Mesenchymal stem cell of Wharton's jelly (primary cell): ENCODE measurements around the gene SYNJ2.

GRCh38 chr6:157424106-157425151 lies 43.4 kb downstream of the ZDHHC14 start:
- CAGE, long polyA plus RNA, result no peak

DNA sequence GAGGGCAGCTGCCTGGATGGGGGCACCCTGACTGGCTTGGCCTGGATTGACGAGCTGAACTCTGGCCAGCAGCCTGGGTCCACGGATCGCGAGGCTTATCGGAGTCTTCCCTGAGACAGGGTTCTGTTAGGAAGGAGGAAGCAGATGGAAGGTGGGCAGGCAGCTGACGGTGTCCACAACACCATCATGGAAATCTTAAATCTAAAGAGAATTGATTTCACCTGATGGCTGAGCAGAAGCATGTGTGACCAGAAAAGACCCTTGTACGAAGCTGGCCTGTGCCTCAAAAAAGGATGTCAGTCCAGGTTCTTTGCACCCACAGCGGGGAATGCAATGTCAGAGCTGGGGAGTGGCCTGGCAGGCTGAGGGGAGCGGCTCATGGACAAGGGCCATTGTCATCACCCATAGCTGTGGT lies 109.4 kb upstream of the SNX9 start:
- CAGE, long polyA plus RNA, result no peak

DNA sequence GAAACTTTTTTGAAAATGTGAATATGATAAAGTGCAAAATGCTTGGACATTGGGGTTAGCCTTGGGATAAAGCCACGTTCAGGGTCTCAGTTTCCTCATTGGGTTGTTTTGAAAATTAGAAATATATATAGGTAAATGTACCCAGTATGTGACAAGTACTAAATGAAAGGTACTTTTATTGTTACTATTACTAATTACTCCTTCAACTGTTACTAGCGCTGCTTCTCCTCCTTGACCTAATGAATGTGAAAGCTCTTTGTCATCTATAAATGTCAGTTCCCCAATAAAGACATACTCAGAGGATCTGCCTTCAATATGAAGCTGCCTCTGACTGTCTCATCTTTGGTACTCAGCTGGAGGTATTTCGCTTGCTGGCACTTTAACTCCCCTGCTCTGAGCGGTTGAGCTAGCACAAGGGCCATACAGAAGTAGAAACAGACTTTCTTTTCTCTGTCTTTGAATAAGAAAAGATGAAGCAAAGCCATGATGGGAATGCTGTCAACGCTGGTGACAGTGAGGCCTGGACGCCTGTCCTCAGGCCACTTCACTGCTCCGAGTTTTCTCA lies 56.2 kb upstream of the SNX9 start:
- CAGE, long polyA plus RNA, result no peak

DNA sequence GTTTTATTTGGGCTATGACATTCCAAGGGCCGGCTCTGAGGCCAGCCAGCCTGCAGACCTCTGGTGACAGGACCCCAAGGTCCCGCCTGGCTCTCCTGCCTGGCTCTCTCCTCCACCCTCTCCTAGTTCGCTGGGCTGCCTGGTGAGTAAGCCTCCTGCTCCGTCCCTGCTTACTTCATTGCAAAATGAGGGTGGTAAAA lies 43.1 kb upstream of the SNX9 start:
- CAGE, long polyA plus RNA, result no peak

- CAGE, long polyA plus RNA, result no peak
Measured at GRCh38 chr6:157823546-157824474, 764 bp downstream of the SNX9 start.

DNA sequence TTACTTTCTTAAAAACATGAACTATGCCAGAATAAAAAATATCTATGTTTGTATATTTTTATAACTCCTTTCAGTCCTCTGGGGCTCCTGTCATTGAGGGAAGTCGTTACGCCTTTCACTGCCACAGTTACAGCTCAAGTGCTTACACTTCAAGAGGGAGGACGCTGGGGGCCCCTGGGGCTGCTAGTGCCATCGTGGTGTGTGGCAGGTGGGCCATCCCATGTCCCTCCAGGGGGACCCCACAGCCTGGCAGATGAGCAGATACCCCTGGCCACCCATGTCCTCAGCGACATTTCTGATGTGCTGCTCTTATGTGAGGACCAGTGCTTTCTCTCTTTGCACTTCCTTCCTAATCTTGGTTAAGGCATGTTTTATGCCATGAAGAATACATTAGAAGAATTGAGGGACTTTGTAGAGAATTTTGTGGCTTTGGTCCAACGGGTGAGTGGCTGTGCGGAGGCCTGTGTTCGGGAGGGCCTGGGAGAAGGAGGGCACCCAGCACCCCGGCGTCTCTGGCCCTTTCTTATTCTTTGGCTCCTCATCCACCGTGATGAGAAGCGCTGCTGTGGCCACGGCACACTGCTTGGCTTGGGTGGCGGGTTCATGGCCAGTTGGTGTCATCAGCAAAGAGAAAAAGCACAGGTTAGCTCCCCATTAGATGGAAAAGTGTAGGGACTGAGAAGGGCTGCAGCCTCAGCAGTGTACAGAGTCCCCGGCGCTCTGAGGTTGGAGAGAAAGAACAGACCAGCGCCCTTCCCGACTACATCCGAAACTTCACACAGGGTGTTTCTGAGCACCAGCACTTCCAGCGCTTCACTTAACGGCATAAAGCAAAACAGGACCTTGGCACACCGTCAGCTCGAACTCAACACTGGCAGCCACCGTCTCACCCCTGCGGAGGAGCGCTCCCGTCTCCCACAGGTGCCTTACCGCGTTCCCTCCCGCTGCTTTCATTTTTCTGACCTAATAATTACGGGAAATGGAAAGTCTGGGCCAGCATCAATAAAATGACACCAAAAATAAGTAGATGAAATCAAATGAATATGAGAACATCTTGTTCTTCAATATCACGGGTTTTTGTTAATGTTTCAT lies 38.1 kb upstream of the SYNJ2 start:
- CAGE, long polyA plus RNA, result no peak

DNA sequence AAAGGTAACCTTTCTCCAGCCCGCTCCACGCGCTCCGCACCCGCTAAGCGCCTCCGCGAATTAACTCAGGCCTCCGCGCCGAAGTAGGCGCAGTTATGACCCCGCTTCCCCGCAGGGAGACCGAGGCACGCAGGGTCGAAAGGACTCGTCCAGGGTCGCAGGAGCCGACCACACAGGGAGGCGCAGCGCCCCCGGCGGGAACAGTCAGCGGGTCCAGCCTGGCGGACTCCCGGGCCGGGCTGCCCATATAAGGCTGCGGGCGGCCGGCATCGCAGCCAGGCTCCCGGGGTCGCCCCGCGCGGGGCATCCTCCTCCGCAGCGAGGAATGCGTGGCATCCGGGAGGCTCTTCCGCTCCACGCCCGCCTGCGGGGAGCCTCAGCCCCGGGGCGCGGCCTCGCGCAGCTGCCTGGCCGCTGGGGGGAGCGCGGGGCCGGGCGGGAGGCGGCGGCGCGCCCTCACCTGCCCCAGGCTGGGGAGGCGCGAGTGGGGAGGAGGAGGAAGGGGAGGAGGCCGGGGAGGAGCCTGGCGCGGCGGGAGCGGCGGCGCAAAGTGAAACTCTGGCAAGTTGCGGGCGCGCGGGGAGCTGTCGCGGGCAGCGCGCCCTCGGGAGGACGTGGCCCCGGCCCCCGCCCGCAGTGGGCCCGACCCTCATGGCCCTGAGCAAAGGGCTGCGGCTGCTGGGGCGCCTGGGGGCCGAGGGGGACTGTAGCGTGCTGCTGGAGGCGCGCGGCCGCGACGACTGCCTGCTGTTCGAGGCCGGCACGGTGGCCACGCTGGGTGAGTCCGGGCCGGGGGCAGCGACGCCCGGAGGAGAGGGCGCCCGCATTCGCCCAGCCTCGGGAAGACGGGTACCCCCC lies at the start of gene SYNJ2:
Gene SYNJ2 (plus strand): TSS at position 553 of the 858 bp plus-strand sequence.
- CAGE, long polyA plus RNA, result no peak

GRCh38 chr6:158073495-158074124 lies 91.9 kb downstream of the SYNJ2 start:
- CAGE, long polyA plus RNA, result no peak

- CAGE, long polyA plus RNA, result no peak
Measured at GRCh38 chr6:158077865-158078451, 90.1 kb downstream of the SERAC1 start.

- CAGE, long polyA plus RNA, result no peak
Measured at GRCh38 chr6:158080935-158081656, 87.0 kb downstream of the SERAC1 start.

GRCh38 chr6:158087464-158087847 lies 80.6 kb downstream of the SERAC1 start:
- CAGE, long polyA plus RNA, result no peak

DNA sequence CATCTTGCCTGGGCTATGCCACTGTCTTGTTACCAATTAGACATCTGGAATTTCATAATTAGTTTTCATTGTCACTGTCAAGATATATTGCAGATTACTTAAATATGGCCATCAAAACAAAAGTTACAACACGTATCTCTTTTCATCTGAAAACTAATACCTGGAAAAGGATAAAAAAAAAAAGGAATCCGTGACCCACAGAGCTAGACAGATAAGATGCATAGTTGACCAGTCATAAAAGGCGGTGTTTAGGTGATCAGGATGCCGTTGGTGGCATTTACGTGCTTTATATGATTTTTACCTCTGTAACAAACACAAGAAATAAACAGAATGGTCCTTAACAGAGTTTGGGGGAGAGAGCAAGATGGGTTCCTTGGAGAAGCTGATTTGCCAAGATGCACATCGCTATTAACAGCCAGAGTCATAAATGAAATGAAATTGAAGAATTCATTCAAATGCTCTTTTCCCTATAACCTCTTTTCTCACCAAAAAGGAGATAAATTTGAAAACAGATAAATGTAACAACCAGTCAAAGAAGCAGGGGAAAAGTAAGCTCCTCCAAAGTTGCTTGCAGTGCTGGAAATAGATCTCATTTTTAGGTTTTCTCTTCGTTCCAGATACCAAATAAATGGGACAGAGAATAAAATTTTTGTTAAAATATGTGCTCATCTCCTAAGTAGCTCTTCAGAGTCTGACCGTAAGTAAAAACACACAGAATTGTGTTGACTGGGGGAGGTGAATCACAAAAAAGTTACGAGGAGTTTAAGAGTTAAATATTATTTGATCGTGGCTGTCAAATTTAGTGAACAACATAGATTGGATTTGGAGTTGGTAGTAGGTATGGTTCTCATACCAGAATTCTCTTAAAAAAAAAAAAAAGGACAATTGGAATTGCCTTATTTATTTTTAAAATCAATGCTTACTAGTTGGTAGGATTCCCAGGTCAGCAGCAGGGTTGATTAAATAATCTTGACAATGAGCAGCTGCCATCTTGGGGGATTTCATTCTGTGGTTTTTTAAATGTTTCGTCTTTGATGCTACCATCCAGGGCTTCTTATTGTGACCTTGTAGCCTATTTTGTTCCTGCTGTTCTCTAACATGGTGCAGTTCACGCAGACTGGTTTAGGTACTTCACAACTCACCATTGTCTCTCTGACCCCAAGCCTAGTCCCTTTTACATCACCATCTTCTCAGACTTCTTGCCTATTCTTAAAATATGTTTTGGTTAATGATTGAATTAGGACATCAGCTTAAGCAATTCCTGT lies 70.0 kb downstream of the SERAC1 start:
- CAGE, long polyA plus RNA, result no peak

- CAGE, long polyA plus RNA, result no peak
Measured at GRCh38 chr6:158226574-158227196, 58.5 kb downstream of the GTF2H5 start.

- CAGE, long polyA plus RNA, result no peak
Measured at GRCh38 chr6:158231961-158232674, 64.0 kb downstream of the GTF2H5 start.

DNA sequence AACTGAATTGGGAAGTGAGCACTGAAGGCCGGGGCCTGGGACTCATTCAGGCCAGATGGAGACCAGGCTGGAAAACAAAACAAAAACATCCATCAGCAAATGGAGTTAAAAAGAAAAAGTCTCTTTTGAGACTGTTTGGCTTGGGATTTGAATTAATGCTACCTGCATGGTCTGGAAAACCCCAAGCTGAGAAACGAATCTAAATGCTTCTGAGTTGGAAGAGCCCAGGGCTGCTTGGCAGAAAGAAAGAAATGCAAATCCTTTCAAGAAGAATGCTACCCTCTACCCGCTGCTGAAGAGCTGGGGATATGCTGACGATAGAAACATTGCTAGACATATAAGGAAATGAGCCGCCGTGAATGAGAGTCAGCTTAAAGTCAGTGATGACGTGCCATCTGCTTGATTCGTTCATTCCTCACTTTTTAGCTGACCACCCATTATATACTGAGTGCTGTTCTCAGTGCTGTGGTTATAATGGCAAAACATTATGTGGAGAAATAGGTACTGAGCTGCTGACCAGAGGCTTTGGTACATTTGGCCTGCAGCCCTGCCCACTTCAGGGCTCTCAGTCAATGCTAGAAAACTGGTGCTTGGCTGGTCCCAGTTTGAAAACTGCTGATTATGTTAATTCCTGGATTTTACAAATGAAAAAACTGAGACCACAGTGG lies 28.0 kb upstream of the TULP4 start:
- CAGE, long polyA plus RNA, result no peak

DNA sequence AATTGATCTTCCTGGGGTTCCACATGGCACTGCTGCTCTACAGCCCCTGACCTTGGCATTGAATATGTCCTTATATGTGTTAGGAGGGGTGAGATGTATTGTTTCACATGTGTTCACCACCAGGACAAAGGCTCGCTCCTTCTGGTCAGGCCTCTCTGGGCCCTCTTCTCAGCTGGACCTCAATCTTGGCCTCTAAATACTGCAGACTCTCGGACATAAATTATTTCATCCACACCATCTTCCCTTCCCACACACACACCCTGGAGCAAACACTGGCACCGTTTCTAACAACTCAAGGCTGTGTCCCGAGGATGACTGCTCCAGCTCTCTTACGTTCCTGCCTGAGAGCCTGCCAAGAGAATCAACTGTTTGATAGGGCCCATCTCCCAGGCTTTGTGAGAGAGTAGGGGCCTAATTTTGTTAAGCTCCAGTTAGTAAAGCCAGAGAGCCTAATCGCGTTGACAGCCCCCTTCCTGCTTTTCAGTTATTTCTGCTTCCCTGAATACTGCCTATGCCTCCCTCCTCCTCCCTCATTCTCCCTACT lies 118.3 kb upstream of the TMEM181 start:
- CAGE, long polyA plus RNA, result no peak

GRCh38 chr6:158640361-158640660 lies 4.2 kb downstream of the DYNLT1 start:
- CAGE, long polyA plus RNA, result no peak

DNA sequence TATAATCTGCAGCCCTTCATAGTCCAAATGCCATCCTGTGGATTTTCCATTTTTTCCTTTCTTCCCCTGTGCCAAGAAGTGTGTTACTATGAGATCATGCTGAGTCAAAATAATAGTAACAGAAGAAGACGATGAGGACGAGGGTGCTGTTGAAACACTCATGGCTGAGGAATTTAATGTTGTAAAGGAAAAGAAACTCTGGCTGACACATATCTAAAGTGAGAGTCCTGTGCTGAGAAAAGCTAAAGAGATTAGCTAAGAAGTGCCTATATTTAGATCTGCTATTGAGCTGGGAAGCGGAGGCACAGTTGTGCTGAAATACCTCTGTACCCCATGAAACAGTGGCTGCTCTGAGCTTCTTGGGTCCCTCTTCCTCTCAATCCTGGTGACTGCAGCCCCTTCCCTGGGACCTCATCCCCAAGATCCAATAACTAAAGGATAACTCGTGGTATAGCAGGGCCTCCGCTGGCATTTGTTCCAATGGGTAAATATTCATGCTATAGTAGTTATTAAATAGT lies 1.1 kb upstream of the SYTL3 start:
- CAGE, long polyA plus RNA, result no peak

DNA sequence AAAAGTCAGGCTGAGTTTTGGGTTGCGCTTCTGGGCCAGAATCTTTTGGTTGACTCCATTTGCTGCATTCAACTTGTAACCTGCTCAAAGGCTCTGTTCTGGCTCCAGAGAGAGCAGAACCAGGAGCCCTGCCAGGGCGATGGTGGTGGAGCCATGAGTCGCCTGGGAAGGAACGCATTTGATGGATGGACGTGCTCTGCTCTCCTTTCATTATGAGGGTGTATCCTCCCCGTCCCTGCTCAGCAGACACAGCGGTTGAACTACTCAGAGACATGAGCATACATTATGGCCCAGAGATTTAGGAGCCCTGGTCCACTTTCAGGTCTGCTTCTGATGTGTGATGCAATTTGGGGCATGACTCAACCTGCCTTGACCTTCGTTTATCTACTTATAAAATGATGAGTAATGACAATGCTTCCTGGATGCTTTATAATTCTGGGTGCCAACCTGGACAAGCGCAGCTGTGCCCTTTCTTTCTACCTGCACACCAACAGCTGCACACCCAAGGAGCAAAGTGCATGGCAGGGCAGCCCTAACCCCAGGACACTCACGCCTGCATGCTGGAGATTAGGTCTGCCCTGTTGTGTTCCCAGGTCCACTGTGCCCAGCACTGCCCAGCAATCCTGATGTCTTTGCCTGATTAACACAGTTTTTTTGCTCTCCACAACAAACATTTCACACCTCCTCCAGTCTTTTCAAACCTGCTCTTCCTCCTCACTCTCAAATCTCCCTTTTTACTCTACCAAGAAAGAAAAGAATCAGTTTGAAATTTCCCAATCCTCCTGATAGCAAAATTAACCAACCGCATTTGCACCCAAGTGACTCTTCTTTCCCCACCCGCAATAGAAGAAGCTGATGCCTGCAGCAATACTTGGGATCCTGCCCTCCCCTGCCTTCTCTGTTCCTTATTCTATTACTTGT lies 81.3 kb downstream of the EZR start:
- CAGE, long polyA plus RNA, result no peak

DNA sequence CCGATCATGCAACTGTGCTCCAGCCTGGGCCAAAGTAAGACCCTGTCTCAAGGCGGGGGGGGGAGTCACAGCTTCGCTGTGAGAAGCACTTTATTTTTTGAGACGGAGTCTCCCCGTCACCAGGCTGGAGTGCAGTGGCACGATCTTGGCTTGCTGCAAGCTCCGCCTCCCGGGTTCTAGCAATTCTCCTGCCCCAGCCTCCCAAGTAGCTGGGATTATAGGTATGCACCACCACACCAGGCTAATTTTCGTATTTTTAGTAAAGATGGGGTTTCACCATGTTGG lies 54.1 kb downstream of the EZR start:
- CAGE, long polyA plus RNA, result no peak